ENCODE data around the genes SLC25A44 and HAPLN2.

DNA sequence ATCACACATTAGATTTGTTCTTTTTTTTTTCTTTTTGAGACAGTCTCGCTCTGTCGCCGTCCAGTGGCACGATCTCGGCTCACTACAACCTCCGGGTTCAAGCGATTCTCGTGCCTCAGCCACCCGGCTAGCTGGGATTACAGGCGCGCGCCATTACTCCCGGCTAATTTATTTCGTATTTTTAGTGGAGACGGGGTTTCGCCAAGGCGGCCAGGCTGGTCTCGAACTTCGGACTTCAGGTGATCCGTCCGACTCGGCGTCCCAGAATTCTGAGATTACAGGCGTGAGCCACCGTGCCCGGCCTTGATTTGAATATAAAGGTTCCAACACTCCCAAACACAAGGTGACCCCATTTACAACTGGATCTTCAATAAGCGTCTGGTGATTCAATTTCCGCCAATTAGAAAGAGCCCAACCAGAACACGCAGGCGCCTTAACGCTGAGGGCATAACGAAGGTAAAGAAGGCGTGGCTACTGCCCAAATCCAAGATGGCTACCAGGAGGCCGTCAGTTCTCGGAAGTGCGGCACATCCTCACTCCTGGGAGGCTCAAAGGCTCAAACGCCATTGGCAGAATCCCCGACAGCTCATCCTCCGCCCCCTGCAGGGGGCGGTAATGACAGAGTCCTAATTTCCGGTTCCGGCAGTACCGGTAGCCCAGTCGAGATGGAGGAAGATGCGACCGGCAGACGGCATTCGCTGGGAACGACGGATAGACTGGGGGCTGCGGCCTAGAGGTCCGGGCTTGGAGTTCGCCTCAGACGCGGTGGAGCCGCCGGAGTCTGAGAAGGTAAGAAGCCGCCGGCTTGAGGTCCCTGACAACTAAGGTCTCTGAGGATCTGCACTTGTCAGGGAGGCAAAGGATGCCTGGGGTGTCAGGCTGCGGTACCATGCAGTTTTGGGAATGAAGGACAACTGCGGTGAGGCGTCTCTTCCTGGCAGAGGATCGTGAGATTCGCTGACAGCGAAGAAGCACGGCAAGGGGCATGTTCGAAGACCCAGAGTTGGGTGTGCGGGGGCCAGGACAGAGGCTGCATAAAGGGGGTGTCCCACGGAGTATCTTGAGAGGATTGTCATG lies at the start of gene SLC25A44:
Gene SLC25A44 (plus strand): TSS at position 646 of the 1,077 bp plus-strand sequence.
- RAMPAGE, long total RNA: start-site peak on the plus strand centred at position 695 of the sequence, 118 bp wide, 189 and 106 reads in 2 replicates
- RRBS: under 1% methylated on average over 7 of the region's 69 CpGs

- RAMPAGE, long total RNA: no peak
- RRBS: no CpG with 5 or more reads among the region's 8 CpGs
Observed at GRCh38 chr1:156281051-156281675, 1.5 kb downstream of the SMG5 start.

- RAMPAGE, long total RNA: no peak
- RRBS: 4% methylated on average over 32 of the region's 50 CpGs
Observed at GRCh38 chr1:156388412-156388877, 19.4 kb downstream of the RHBG start.

DNA sequence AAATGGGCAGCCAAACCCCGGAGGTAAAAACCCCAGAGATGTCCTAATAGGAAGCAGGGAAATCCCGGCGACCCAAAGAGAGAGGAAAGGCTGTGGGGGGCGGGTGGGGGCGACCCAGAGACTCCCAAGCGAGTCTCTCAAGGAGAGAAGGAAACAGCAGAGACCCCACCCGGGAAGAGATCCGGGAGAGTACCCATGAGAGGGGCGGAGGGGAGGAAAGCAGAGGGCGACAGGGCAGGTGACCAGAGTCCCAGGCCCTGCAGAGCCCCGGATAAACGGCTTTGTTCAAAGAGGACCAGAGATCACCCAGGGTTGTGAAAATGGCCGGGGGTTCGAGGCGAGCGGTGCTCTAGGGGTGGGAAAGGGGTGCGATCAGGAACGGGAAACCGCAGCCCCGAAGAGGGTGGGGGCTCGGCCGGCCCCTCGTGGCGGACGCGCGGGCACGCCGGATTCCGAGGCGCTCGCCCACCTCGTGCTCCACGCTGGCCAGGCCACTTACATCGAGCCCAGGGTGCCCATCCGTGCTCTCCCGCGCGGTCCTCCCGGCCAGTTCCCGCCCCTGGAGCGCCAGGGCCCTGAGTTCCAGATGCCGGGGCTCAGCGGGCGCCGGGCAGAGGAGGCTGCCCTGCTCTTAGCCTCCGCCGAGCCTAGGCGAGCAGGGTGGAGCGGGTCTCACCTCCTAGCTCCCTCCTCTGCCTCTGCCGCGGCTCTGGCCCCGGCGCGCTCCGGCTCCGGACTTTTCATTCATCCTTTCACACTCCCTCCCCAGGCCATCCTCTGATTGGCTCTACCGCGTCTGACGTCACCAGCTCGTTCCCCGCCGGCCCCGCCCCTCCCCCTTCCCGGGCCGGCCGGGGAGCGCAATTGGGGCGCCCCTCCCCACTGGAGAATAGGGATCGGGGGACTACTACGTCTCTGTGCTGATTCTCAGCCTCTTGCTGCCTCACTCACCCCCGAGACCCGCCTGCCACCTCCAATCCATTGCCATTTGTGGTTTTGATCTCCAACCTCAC lies 52.4 kb downstream of the RHBG start:
- RAMPAGE, long total RNA: no peak
- RRBS: 2% methylated on average over 35 of the region's 73 CpGs

- RAMPAGE, long total RNA: no peak
- RRBS: no CpG with 5 or more reads among the region's 15 CpGs
Observed at GRCh38 chr1:156436790-156437102, 63.8 kb downstream of the MEF2D start.

DNA sequence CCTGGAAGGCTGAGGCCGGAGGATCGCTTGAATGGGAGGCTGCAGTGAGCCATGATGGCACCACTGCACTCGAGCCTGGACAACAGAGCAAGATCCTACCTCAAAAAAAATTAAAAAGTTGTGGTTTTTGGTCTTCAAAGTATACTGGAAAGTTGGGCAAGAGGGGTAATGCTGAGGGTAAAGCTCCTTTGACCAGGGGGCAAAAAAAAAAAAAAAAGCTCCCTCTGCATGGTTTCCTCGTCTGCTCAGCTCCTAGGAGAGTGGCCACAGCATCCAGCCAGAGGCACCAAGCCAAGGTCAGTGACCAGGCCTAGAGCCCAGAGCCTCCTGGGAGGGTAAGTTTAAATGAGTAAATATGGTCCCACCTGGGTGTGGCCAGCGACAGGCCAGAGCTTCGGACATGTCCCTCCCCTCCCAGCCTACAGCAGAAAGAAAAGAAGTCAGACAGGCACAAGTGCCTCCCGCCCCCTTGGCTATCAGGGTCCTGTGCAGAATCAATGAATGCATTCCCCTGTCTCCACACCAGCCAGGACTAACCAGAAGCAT lies 4.9 kb downstream of the MEF2D start:
- RAMPAGE, long total RNA: no peak
- RRBS: no CpG with 5 or more reads among the region's 7 CpGs

DNA sequence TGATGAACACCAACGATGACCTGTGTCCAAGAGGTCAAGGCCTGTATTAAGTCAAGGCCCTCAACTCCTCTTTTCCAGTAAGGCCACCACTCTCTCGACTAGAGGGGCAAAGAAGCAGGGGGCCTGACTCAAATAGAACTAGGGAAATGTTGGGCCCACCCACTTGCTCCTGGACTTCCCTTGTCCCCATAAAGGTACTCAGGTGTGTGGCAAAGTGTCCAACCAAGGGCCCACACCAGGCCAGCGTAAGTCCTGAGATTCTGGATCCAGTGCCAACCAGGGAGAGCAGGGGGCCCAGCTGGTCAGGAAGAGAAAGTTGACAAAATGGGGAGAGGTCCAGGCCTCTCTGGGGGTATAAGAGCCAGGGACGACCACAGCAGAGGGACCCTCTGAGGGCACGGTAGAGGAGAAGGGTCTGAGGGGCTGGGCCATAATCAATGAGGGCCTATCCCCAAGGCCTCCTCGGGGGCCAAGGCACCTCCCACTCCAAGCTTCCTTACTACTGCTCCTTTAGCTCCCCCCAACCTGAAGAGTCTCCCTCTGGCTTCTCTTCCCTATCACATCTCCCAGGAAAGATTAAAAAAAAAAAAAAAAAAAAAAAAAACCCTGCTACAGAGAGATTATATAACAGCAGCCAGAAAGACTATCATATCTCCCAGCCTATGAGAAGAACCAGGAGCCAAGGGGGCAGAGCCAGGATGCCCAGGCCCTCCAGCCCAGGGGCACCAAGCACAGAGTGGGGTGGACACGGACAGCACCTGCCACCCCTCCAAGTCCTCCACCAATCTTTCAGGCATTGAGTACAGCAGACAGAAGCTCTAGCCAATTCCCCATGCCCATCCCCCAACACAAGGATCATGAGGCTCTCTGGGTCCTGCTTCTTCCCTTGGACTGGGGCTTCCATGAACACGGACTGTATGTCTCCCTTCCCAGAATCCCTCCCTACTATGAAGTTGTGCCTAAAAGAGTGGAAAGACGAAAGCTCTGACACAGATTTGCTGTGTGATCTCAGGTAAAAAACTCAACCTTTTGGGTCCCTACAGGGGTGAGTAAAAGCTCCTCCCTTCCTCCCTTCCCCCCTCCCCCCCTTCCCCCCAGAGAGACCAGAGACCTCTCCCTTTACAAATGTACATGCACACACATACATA lies 2.7 kb downstream of the MEF2D start:
- RAMPAGE, long total RNA: no peak
- RRBS: no CpG with 5 or more reads among the region's 9 CpGs

DNA sequence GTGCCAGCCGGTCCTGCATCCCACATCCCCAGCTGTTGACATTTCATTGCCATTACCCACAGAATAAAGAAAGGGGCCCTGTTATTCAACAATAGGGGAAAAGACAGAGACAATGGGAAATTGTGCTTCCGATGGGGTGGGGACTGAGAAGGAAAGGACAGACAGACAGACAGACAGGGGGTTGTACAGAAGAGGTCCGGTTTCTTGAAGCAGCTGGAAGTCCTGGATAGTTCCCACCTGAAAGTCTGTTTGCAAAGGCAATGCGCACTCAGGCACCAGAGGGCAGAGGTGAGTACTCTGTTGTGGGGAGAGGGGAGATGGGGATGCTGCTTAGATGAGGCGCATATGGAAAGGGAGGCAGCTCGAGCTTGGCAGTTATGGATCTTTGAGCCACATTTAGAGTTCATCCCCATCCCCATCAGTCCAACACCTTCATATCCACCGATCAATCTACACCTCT lies at the start of gene HAPLN2:
Gene HAPLN2 (plus strand): TSS at position 168 of the 460 bp plus-strand sequence.
- RAMPAGE, long total RNA: no peak
- RRBS: no CpG with 5 or more reads among the region's 7 CpGs

- RAMPAGE, long total RNA: no peak
- RRBS: no CpG with 5 or more reads among the region's 9 CpGs
Observed at GRCh38 chr1:156638061-156638741, 3.7 kb upstream of the BCAN start.

- RAMPAGE, long total RNA: no peak
- RRBS: no CpG with 5 or more reads among the region's 12 CpGs
Observed at GRCh38 chr1:156670019-156670955, 6.9 kb downstream of the NES start.

GRCh38 chr1:156747779-156748225 lies 3.7 kb downstream of the HDGF start:
- RAMPAGE, long total RNA: no peak
- RRBS: no CpG with 5 or more reads among the region's 3 CpGs

GRCh38 chr1:156750711-156750961 lies 839 bp downstream of the HDGF start:
- RAMPAGE, long total RNA: no peak
- RRBS: no CpG with 5 or more reads among the region's 13 CpGs

- RAMPAGE, long total RNA: no peak
Observed at GRCh38 chr1:156752890-156753504, 1.5 kb upstream of the HDGF start.

DNA sequence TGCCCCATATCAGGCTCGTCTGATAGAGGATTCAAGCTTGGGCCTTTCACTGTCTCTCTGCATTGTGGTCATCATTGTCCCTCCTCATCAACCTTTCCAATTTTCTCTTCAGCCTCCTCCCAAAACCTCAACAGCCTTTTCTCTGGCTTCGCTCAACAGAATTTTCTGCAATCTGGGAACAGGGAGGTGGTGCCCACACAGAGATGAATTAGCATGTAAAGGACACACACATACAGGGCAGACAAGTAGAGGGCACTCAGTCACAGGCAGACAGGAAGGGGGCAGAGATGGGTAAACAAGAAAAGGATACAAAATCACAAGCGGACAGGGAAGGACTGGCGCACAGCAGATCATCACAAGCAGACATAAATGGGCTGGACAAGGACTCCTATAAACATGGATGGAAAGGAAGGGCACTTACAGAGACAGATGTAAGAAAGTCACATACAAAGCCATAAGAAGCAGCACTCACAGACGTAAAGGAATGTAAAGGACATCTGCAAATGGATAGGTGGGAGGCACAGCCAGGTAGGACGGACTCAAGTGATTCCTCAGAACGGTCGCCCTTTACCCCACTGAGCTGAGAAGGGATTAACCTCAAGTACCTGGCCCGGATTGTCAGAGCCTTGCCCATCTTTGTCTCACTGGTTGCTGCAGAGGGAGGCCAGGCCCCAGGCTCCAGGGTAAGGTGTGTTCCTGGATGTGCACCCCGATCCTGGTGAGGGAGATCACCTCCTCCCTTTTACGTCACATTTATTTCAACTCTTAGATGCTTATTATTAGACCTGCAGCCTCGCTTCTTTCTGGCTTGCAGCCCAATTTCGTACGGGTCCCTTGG lies 931 bp upstream of the PRCC start:
- RAMPAGE, long total RNA: no peak
- RRBS: no CpG with 5 or more reads among the region's 14 CpGs

DNA sequence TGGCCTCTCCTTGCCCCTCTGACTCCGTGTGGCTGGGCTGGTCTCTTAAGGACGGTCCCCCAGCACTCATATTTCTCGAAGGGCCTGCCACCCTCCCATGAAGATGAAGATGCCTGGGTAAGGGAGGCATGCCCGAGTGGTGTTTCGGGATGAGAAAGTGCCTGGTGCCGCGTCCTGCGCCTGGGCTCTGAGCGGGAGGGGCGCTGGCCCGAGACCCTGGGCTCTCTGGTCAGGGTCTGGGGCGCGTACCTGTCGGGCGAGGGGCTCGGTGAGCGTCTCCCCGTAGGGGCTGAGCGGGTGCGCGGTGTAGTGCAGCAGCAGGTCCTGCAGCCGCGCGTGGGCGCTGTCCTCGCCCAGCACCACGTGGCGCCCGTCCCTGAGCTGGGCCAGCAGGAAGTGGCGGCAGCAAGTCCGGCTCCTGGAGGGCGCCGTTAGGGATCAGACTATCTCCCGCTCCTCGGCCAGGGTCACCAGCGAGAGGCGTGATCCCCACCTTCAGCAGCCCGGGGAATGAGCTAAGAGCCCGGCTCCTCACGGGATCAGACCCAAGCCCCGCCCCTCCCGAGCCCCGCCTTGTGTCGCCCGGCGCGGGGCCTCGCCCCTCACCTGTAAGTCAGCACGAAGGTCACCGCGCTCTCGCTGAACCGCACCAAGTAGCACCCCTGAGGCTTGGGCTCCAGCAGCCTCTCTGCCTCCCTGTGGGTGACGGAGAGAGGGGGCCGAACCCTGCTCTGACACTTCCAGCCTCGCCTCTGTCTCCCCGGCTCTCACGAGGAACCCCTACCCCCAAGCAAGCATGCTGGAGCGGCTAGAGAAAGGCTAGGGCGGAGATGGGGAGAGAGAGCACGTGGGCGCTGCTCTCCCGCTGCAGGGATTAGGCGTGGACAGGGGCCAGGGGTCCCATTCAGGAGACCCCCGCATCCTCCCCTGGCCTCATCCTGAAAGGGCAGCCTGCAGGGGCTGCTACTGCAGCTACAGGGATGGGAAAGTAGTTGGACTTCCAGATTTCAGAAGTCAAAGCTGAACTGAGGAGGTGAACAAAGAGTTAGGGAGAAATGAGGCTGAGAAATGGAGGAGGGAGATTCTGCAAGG lies 2.7 kb downstream of the SH2D2A start:
- RAMPAGE, long total RNA: no peak
- RRBS: 2% methylated on average over 13 of the region's 65 CpGs

- RAMPAGE, long total RNA: no peak
- RRBS: 26% methylated on average over 1 of the region's 11 CpGs
Observed at GRCh38 chr1:156935362-156935865, 15.0 kb downstream of the LRRC71 start.

- RAMPAGE, long total RNA: no peak
- RRBS: no CpG with 5 or more reads among the region's 28 CpGs
Observed at GRCh38 chr1:157046229-157046700, 723 bp upstream of the ARHGEF11 start.

GRCh38 chr1:157055698-157056109 lies 10.2 kb upstream of the ARHGEF11 start:
- RAMPAGE, long total RNA: no peak
- RRBS: no CpG with 5 or more reads among the region's 5 CpGs

DNA sequence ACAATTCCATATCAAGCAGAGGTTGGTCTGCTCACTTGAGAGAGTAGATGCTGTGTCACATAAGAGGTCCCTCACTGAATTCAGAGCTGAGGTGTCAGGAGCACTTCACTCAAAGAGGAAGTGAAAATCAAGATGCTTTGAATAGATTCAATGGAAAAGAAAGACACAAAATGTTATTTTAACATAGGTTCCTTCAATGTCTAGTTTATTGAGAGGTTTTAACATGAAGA lies 4.3 kb upstream of the FCRL3 start:
- RAMPAGE, long total RNA: no peak

DNA sequence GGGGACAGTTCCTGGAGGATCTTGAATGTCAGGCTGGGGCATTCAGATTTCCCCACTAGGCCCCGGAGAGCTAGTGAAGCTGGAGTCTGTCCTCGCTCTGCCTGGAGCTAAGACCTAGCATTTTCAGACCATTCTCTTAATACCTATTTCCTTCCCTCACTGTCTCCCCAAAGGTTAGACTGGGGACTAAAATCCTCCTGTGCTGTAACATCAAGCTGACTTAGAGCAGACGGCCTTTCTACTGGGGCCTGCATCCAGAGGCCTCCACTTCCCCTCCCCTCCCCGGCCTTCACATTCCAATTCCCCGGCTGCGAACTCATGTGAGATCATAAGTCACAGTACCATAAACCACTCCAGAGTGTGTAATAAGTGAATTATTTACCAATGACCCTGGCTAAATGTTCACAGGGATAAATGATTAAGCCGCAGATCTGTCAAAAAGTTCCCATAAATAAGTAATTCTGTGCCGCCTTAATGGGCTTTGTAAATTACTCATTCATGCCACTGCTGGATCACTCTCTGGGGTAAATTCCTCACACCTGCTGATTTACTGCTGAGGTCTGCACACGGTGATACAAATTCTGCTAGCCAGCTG lies 27.5 kb upstream of the KIRREL1 start:
- RAMPAGE, long total RNA: no peak
- RRBS: no CpG with 5 or more reads among the region's 9 CpGs

All from kidney epithelial cell (primary cell).